ENCODE data around the gene HOXB1.

DNA sequence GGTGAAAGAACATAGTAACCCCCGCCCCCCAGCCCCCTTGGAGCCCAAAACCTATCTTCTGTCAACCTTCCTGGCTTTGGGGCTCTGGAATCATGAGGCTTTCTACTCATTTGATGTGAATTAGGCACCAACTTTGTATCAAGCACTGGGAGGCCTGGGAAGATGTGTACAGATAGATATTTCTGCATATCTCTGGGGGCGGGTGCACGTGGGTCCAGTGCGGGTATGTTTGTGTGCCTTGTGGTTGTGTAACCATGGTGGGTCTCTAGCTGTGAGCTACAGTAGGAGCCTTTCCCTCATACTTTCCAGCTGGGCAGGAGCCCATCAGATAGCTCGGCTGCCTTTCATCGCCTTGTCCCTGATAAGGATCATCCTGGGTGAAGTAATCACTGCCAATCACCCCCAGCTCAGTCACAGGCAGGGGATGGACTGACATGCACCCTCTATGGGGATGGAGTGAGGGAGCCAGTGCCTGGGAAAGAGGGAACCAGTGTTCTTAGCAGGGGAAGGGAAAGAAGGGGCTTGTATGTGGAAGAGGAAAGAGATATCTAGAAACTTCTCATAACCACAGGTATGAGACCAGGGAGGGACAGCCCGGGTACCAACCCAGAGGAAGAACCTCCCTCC is 3.1 kb upstream of the SCRN2 start:
- RRBS: no CpG with 5 or more reads among the region's 7 CpGs

GRCh38 chr17:47847329-47847807 is 3.6 kb downstream of the SP6 start:
- RRBS: 45% methylated on average over 7 of the region's 46 CpGs

DNA sequence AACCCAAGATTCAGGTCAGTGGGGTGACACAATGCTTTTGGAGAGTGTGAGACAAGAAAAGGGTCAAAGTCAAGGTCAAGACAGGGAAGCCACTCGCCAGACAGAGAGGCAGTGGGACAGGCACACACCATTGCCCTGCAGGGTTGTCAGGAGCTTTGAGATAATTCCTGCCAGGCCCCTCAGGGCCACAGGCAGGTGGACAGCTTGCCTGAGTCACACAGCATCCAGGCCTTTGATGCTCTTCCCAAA is 4.0 kb downstream of the PRR15L start:
- RRBS: no CpG with 5 or more reads among the region's 1 CpG

- RRBS: no CpG with 5 or more reads among the region's 8 CpGs
These were observed 23.2 kb downstream of the COPZ2 start for GRCh38 chr17:48014343-48014857.

DNA sequence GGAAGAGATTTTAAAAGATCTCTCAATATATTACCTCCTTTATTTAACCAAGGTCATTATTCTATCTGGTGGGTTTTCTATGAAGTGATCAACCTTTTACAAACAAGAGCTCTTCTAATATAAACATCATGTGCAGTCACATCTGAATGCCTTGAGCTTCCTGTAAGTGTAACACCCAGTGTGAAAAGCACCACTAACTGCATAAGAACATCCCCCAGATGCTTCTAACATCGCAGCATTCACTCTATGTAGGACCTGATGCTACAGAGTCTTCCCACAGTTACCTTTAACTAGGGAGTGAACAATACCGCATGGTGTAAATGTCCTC is 16.4 kb downstream of the SKAP1 start:
- RRBS: no CpG with 5 or more reads among the region's 2 CpGs

DNA sequence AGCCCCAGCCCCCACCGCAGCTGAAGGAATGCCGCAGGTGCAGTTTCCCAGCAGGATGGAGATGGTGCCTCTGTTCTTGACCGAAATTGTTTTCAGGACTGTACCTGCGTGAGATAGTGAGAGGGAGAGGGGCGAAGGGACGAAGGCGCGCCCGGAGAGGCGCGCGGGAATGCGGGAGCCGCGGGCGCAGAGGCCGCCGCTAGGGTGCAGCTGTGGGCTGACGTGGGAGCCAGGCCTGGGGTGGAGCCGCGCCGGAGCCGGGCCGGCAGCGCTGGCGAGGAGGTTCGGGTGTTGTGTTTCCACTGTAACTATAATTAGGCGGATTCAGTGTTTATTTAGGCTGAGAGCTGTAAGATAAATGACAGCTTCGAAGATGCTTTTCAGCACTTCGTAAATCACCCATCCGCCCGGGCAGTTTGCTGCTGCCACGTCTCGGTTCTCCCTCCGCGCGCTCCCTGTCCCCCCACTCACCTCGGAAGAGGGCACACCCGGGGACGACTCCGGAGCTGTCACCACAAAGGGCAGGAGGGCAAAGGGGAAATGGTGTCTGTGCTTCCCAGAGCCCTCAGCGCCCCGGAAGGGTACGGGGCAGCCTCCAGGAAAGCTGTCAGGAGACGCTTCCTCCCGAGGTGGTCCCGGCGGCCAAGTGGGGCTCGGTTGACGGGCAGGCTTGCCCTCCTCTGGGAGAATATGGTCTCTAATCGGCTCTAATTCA is 38.2 kb downstream of the HOXB1 start:
- RRBS: 61% methylated on average over 20 of the region's 51 CpGs

GRCh38 chr17:48530714-48531313 is at the start of gene HOXB1:
TSS of gene HOXB1 (minus strand) at chr17:48531011.
- RRBS: no CpG with 5 or more reads among the region's 26 CpGs

DNA sequence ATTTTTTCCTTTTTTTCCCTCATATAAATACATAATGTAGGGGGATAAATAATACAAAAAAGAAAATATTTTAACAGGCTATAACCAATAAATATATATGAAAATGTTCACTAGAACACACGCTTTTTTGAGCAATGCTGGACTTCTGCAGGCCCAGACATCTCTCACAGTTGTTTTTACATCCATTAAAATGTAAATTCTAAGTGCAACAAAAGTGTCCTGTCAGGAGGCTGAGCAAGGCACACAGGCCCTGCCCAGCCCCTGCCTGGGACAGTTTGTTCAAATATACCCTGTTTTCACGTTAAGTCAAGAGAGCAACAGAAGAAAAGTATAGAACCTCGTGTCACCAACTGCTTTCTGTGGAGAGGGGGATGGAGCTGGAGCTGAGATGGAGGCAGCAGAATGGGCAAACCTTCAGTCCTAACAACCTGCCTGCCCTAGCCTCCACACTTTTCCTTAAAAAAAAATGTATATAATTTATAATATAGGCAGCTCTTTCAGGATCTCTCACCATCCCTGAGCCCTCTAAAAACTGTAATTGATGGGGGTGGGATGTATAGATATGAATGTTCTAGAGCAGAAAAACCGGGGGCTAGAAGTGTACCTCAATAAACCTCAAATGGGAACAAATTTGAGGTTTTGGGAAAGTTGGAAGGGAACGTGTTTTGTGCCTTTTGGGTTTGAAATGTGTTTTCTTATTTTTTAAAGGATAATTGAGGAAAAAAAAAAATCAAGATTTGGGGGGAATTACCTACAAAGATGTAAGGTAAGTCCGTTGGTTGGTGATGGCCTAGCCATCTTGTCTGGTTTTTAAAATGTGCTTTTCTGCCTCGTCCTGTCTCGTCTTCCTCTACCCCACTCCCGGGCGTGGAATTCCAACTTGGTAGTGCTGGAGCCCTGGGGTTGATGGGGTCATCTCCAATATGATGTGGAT is 4.5 kb upstream of the HOXB2 start:
- RRBS: no CpG with 5 or more reads among the region's 10 CpGs

DNA sequence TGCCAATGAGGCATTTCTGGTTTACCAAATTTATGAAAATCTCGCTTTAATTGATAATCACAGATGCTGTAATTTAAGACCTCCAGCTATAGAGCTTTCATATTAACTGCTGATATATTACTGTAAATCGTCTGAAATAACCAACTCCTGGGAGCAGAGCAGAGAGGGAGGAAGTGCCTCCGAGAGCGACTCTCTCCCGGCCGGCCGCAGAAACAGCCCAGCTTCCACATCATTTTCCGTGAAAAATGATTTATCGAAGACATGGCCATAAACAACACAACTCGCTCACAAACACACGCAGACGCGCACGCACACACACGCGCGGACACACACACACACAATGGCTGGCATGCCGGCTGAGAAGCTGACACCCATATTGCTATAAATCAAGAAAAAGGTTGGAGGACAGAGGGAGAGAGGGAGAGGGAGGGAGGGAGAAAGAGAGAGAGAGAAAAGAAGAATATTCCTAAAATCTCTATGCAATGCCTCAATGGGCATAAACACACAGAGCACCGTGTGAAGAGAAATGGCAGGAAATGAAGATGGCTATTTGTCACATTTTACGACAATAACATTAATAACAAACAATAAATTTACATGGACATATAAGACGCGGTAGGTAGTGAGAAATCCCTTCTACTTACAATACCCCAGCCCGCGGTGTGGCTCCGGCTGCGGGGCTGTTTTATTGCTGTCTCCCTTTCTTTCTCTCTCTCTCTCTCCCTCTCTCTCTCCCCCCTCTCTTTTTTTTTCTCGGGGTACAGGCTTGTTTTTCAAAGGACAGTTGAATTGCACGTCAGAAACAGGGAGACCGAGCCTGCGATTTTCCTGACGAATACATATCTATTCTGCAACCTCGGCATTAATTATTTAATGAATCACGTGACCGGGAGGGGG is 9.6 kb downstream of the HOXB4 start:
- RRBS: no CpG with 5 or more reads among the region's 34 CpGs

GRCh38 chr17:48612849-48614002 is 1.9 kb downstream of the HOXB8 start:
- RRBS: 2% methylated on average over 24 of the region's 72 CpGs

DNA sequence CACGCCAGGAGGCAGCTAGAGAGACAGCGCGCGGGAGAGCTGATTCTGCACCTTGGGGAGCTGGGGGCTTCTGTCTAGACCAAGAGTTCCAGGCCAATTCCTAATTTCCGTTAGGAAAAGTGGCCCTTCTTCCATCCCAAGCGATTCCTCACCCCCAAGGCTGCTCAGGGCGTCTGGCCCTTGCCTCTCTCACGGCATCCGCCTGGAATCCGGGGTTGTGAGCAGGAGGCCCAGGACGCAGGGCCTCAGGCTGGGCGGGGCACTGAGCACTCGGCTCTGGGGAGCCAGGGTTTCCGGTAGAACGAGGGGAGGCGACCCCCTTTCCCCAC is 19.8 kb upstream of the HOXB9 start:
- RRBS: 65% methylated on average over 4 of the region's 16 CpGs

- RRBS: no CpG with 5 or more reads among the region's 3 CpGs
These were observed 12.9 kb downstream of the TTLL6 start for GRCh38 chr17:48804081-48804570.

GRCh38 chr17:48869171-48869757 is 23.3 kb upstream of the ATP5MC1 start:
- RRBS: no CpG with 5 or more reads among the region's 3 CpGs

GRCh38 chr17:48908015-48908347 is 226 bp upstream of the UBE2Z start:
- RRBS: no CpG with 5 or more reads among the region's 17 CpGs

DNA sequence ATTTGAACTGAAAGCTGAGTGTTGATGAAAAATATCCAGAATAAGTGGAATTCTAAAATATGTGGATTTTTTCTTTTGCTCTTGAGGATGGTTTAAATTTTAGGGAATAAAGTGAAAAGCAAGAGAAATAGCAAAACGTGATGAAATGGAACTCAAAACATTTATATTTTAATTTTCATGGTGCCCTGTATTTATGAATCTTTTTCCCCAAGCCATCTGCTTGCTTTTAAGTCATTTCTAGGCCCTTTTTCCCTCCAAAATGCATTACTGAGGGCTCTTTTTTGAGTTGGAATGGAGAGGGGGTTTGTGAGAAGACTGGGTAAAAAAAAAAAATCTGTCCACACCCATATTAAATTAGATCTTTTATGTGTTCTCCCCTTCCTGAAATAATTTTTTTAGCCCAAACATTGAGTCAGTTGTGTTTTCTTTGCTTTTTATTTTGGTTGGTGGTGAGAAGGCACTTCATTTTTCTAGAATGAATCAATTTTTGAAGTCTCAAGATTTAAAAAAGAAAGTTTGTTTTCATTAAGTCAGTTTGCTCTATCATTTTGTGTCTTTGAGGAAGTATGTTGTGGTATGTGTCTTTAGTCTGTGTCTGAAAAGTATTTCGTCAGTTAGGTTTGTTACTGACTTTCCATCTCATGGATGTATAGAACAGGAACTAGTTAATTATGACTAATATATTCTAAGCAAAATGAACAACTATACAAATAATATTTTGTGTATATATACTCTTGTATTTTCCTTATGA is 3.6 kb downstream of the IGF2BP1 start:
- RRBS: no CpG with 5 or more reads among the region's 2 CpGs

DNA sequence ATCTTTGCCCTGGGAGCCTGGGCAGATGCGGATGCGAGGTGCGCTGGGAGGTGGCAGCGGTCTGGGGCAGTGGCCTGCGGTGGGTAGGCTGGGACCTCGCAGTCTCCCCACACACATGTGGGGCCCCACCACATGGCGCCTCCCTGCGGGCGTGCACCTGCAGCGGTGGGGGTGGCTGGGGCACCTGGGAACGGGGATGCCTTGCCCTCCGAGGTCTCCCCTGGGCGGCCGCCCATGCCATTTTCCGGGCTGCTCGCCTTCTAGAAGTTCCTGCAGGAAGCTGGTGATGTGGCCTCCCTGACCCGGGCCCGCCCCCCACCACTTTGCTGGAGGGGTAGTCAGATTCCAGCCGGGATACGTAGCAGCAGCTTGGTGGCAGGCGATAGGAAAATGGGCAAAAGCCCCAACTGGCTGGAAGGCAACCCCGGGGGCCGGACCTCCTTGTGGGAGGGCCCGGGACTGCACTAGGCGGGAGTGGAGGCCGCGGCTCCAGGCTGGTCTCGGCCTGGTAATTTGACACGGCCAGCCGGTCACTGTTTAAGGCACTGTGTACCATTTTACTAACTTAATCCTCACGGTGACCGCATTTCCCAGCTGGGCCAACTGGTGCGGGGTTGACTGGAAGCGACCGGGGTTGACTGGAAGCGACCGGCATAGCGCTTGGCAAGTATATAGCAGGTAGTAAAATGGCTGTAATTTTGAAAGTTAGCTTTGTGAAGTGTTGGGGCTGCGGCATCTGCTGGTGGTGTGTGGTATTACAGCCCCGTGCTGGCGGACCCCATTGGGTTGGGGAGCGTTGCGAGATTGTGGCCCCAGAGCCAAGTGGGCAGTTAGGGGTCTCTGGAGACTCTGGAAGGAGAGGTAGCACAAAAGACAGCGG is 38.5 kb downstream of the IGF2BP1 start:
- RRBS: 94% methylated on average over 15 of the region's 44 CpGs

DNA sequence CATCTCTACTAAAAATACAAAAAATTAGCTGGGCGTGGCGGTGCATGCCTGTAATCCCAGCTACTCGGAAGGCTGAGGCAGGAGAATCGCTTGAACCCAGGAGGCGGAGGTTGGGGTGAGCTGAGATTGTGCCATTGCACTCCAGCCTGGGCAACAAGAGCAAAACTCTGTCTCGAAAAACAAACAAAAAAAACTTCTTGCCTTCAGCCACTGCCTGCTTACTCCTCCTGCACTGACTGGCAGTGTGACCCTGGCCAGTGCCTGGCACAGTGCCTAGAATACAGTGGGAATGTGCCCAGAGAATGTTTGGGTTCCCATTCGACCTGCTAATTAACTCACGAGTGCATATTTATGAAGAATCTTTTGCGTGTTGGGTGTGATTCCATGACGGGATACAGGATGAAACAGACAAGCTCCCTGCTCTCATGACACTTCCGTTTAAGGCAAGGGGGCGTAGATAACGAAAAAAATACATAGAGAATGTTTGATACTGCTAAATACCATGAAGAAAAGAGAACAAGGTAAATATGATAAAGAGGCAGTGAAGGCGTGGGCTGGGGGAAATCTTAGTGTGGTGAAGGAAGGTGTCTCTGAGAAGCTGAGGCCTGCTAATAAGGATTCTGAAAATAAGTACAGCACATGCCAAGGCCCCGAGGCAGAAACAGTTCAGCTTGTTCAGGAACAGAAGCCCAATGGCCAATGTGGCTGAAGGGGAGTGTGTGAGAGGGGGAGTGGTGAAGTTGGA is 4.2 kb downstream of the ABI3 start:
- RRBS: no CpG with 5 or more reads among the region's 15 CpGs

- RRBS: no CpG with 5 or more reads among the region's 4 CpGs
These were observed 8.5 kb downstream of the ZNF652 start for GRCh38 chr17:49353486-49354109.

DNA sequence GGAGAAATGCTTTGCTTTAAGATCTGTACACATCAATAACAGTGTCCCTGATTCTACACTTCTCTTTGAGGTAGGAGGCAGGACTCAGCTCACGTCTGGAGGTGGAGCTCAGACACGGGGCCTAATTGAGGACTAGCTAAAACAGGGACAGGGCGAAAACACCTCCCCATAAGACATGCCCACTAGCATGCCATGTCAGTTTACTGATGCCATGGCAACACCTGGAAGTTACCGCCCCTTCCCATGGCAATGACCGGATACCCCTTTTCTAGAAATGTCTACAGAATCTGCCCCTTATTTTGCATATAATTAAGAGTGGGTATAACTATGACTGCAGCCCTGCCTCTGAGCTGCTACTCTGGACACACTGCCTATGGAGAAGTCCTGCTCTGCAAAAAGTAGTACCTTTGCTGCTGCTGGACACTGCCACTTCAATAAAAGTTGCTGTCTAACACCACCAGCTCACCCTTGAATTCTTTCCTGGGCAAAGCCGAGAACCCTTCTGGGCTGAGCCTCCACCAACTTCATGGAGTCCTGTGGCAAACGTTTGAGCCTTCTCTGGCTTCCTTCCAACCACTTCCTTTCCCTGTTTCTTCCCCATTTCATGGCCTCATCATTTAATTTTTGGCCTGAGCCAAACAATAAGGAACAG is 21.1 kb downstream of the PHB1 start:
- RRBS: no CpG with 5 or more reads among the region's 7 CpGs

- RRBS: no CpG with 5 or more reads among the region's 5 CpGs
These were observed 12.8 kb downstream of the PHB1 start for GRCh38 chr17:49401889-49402373.